Occipital lobe (tissue), 2 donors: Measurements from ENCODE around the genes LARP1B, JADE1 and MGST2.

GRCh38 chr4:127783170-127783657 lies 1.1 kb downstream of the HSPA4L start:
- RAMPAGE, long total RNA: no peak

GRCh38 chr4:128060890-128061618 lies at the start of gene LARP1B:
Gene LARP1B, plus strand, starts transcription at chr4:128061312.
- RAMPAGE, long total RNA: start-site peak on the plus strand at chr4:128061298-128061343, 133 and 37 reads in 2 replicates

- RAMPAGE, long total RNA: no peak
Observed at GRCh38 chr4:128077610-128077999, 16.5 kb downstream of the LARP1B start.

- RAMPAGE, long total RNA: no peak
Observed at GRCh38 chr4:128241456-128242075, 46.0 kb downstream of the PGRMC2 start.

- RAMPAGE, long total RNA: no peak
Observed at GRCh38 chr4:128270321-128271468, 16.9 kb downstream of the PGRMC2 start.

GRCh38 chr4:128524308-128524685 lies 236.7 kb upstream of the PGRMC2 start:
- RAMPAGE, long total RNA: no peak

- RAMPAGE, long total RNA: no peak
Observed at GRCh38 chr4:128634969-128635925, 174.3 kb upstream of the JADE1 start.

- RAMPAGE, long total RNA: no peak
Observed at GRCh38 chr4:128809299-128810425, at the start of gene JADE1. Gene JADE1, plus strand, starts transcription at chr4:128809700.

DNA sequence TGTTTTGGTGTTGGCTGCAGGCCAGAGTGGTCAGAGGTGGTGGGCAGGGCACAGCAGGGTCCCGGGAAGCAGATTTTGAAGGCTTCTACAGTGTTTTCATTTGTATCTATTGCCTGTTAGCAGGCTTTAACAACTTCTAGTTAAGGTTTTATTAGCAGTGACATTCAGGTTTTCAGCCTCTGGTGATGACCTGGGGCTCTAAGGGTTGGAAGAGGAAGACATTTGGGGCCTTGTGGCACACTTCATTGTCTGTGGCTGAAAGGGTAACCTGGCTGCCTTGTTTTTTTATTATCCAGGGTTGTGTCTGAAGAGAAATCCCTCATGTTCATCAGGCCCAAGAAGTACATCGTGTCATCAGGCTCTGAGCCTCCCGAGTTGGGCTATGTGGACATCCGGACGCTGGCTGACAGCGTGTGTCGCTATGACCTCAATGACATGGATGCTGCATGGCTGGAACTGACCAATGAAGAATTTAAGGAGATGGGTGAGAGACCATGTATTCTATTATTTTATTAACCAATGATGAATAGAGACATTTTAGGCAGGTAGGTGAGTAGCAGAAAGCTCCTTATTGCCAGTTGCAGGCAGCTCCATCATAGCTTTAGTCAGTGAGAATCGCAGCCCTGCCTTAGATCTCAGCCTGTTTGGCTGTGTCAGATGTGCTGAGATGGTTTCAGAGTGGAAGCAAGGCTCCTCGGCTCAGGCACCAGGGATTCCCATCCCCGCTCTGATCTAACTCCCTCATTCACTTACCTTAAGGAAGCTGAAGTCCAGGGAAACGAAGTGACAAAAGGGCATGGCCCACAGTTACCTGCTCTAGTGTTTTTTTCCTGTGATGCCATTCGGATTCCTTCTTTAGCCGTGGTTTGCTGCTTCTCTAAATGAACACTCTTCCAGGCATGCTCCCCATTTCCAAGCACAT lies 39.4 kb downstream of the JADE1 start:
- RAMPAGE, long total RNA: no peak

DNA sequence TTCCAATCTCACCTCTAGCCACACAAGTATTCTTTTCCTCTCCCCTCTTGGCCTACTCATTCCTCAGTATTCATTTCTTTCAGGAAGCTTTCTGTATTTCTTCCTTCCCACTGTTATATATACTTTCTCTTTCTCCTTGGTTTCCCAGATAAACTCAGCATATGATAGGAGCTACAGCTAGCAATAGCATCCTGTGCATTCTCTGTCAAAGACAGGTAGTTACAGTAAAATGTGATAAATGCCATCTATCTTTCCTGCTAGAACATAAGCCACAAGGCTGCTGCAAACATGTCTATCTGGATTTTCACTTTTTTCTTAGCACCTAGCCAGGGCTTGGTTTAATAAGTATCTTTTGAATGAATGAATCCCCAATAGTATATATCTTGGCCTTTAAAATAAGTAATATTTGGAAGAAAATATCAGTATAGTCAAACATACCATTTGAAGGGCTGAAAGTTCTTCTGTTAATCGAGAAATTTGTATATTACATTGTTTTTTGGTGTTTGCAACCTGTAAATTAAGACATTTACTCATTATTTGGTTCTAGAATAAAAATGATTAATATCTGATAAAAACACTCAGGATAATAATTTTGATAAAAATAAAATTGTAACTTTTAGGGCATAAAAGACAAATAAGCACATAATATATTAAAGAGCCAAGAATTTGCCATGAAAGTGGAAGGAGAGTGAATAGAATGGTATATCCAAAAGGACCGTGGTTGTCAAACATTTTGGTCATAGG lies 140.8 kb downstream of the SCLT1 start:
- RAMPAGE, long total RNA: no peak

GRCh38 chr4:129094347-129094557 lies 913 bp upstream of the SCLT1 start:
- RAMPAGE, long total RNA: no peak

DNA sequence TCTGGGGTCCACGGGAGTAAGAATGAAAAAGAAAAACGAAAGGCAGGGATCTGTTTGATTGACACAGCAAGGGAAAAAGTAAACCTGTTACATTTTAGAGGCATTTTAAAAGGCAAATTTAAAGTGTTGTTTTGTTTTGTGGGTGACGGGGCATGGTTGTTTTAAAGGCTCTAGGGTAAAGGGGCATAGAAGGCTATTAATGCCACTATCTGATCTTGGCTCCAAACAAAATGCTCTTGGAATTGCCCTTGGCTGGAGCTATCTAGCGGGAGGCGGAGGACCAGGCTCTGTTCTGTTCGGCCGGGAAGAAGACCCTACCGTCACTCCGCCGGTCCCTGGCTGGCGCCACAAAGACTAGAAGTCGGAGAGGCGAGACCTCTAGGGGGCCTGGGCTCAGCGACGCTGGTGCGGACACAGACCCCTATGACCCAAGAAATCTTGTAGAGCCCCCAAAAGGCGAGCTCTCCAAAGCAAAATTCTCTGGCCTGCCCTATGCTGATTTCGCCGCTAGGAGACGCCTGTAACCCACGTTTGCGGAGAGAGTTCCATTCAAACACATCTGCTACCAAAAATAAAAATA lies 2.7 kb upstream of the PCDH10 start:
- RAMPAGE, long total RNA: no peak

DNA sequence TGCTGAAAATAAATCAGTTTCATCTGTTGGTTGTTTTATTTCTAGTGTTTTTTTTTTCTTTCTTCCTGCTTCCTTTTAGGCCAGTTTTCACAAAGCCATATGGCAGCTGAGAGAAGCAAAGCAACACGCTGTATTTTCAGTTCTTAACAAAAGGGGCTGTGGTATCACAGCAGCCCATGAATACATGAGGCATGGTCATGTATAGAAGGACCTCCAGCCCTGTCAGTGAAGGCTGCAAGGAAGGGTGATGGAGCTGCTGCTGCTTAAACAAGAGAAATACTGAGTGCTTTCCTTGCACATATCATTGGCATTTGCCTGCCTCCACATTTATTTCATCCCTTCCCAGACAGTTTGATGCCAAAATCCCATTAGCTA lies 172.5 kb downstream of the PCDH18 start:
- RAMPAGE, long total RNA: no peak

GRCh38 chr4:139037575-139037963 lies 22.0 kb downstream of the NOCT start:
- RAMPAGE, long total RNA: no peak

DNA sequence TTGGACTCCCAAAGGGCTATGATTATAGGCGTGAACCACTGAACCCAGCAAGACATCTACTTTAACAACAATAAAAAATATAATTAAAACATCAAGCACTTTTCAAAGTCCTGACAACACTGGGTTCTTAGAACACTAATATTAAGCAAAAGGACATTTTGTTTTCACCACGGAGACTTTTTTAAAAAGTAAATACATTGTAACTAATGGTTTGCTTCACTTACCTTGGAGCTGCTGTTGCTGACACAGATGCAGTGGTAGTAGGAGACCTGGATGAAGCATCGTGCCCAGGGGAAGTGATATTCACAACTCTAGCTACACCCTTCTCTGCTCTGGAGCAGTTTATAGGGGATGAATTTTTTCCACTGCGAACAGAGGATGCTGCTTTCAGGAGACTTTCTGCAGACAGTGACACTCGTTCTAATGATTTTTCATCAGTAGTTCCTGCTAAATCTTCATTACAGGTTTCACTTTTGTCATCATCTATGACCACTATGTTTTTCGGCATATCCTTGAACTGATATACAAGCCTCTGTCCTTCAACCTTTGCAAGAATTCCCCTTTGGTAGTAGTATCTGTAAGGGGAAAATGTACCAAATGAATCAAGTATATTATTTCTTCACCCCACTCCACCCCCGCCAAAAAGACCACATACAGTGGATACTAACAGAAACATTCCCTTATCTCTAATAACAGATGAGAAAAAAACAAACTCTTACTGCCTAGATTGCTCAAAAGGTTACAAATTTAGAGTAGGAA lies 44.7 kb downstream of the NOCT start:
- RAMPAGE, long total RNA: no peak

GRCh38 chr4:139556691-139557619 lies 936 bp upstream of the SETD7 start:
- RAMPAGE, long total RNA: no peak

- RAMPAGE, long total RNA: start-site peak on the plus strand at chr4:139665844-139665885, 37 and 39 reads in 2 replicates
Observed at GRCh38 chr4:139665551-139666631, at the start of gene MGST2. Gene MGST2, plus strand, starts transcription at chr4:139665819.

GRCh38 chr4:139734662-139735449 lies 69.2 kb downstream of the MGST2 start:
- RAMPAGE, long total RNA: no peak

DNA sequence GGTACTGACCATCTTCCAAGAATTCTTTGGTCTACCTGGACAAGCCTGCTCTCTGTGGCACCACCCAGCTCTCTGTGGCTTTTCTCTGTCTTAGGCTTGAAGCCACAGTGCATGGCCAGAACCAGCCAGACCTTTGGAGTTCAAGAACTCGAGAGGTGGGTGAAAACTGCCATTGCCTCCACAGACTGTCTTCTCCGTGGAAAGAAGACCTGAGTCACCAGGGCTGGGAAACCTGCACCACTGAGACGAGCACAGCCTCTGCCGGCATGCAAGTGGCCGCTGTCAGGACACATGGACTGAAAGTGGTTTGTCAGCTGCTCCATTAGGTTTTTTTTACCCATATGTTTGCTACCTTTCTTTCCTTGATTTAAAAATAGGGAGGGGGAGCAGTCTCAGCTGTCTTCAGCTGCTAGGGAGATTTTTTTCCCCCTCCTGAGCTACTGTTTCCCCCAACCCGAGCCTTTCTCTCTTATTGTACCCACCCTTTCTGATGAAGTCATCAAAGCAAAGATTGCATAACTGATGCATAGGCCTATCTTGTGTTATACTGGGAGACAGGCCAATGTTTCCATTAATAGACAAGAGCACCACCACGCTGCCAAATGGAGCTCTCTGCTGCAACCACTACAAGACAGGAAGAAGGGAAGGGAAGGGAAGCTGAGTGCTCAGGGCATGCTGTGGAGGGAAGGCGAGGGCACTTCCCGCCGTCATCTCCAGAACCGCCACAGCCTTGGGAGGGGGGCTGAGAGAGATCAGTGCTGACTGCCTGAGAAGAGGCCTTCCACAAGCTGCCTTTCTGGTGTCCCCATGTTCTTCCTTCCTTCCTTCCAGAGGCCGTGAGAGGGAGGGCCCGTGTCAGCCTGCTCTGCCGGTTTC lies 74.7 kb downstream of the MGST2 start:
- RAMPAGE, long total RNA: no peak

DNA sequence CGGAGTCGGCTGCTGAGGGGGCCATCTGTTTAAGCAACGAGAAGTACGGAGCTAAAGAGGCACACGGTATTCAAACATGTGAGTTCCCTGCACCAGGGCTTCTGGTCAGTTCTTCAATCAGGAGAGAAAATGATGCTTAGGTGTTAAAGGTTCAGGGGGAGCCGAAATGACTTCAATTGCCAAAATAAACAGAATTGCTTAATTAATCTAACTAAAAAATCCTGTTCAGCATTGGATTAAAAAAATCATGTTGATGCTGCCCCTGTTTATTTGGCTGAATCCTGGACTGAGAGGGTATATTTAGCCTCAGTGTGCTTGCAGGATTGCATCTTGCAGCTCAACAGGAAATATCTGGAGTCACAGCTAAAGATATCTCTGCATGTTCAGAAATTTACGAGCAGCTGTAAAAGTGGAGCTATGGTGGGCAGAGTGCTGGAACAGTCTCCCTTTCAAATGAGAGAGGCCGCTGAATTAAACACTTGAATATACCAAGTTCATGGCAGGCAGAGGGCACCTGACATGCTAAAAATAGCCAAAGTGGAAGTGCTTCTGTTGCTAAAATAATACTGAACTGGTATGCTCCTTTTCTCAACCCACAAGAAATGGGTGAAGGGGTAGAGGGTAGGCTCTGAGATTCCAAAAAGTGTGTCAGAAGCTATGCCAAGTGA lies 97.9 kb downstream of the MGST2 start:
- RAMPAGE, long total RNA: no peak